LNCaP clone FGC (cell line): ENCODE measurements around a stretch of chr11.

DNA sequence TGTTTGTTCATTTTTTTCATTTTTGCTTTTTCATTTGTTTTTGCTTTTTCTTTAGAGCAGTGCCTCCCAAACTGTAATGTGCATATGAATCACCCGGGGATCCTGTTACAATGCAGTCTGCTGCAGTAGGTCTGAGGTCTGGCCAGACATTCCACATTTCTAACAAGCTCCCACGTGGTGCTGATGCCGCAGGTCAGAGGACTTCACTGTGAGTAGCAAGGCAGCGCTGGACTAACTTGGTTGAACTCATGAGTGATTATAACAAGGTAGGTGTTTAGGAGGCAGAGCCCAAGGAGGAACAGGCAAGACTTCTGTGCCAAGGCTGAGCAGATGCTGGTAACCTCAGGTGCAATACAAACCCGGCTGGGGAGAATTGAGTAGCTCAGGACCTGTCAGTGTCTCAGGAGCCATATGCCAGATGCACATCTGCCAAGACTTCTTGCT lies 4.4 kb downstream of the ETS1 start:
- RRBS, 2 experiments, result no CpG with 5 or more reads among the region's 5 CpGs

- RRBS, 2 experiments, result no CpG with 5 or more reads among the region's 10 CpGs
Measured at GRCh38 chr11:128592283-128592925, 5.0 kb upstream of the ETS1 start.

DNA sequence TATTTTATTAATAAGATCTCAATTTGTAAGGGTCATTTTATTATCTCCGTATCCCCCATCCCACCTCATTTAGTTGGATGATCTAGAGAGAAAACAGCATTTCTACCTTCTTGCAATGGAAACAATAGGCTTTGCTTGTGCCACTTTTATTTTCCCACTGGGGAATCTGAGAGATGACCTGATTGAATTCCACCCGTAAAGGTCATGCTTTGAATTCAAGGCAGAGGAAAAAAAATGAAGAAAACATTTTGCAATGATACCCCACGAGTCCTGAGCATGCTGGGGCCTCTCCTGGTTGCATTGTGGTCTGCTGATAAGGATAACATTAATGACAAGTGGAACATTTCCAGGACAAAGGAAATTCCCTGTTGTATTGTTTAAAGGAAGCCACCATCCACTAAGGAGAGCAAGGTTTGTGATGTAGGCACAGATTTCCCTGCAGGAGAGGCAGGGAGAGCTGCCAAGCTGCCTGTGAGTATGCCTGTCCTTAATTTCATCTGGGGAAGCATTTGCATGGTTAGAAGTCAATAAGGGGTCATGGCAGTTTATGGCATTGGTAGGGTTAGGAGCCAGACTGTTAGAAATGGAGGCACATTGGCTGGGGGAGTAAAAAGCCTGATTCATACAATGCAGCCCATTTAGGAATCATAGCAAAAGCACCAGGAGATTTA lies 21.8 kb downstream of the FLI1 start:
- RRBS, 2 experiments, result no CpG with 5 or more reads among the region's 3 CpGs

DNA sequence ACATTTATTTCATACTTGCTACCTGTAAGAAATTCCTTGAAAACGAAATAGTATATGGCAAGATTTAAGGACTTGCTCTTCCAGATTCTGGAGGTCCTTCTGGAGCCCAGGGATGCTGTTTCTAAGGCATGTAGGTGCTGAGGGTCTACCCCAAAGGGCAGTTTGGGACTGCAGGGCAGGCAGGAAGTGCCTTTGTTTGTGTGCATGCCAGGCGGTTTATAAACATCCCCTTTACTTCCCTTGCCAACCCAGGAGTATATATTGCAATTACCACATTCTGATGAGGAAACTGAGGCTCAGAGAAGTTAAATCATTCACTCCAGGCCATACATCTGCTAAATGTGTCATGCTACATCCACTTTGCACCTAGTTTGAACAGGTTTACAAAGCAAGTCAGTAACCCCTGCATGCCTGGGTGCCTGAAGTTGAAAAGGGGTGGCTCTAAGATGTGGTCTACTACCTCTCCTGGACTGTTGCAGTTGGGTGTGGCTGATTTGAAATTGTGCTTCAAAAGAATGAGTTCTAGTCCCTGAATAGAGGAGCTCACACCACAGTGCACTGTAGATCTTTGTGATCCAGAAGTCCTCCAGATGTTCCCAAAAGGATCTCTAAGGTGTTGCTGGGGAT lies 23.6 kb downstream of the FLI1 start:
- RRBS, 2 experiments, result no CpG with 5 or more reads among the region's 2 CpGs

DNA sequence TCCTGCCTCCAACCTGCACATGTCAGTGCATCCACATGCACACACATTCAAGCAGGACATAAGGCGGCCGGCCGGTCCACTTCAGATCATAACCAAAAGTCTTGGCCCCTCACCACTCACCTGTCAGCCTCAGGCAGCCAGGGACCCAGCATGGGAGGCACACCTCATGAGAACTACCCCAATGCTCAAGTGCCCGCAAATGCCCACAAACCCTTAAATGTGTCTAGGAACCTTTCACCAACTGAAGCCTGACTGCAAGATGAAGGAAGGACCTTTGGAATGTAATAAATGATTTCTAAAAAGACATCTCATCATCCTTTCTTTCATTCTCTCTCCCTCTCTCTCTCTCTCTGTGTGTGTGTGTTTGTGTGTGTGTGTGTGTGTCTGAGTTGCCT lies 31.4 kb downstream of the FLI1 start:
- RRBS, 2 experiments, result no CpG with 5 or more reads among the region's 4 CpGs

- RRBS, 2 experiments, result no CpG with 5 or more reads among the region's 1 CpG
Measured at GRCh38 chr11:129021391-129021655, 78.7 kb upstream of the TP53AIP1 start.

DNA sequence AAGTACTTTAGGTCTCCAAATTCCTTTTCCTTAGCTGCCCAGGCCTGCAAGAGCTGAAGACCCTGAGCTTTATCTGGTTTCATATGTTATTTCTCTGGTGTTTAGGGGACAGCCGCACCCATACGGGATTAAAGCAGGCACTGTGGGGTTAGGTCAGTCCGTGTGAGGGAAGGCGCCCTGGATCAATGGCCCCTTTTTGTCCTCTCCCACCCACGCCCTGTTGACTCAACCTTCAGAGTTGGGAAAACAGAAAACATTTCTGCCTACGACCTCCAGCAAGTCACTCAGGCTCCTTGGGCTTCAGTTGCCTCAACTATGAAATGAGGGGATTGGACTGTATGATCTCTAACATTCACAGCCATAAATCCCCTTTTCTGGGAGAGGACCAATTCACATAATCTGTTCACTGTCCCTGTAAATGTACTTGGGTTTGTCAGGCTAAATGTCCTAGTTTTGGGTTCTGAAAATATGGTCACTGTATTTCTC lies 55.1 kb upstream of the BARX2 start:
- RRBS, 2 experiments, result no CpG with 5 or more reads among the region's 6 CpGs

DNA sequence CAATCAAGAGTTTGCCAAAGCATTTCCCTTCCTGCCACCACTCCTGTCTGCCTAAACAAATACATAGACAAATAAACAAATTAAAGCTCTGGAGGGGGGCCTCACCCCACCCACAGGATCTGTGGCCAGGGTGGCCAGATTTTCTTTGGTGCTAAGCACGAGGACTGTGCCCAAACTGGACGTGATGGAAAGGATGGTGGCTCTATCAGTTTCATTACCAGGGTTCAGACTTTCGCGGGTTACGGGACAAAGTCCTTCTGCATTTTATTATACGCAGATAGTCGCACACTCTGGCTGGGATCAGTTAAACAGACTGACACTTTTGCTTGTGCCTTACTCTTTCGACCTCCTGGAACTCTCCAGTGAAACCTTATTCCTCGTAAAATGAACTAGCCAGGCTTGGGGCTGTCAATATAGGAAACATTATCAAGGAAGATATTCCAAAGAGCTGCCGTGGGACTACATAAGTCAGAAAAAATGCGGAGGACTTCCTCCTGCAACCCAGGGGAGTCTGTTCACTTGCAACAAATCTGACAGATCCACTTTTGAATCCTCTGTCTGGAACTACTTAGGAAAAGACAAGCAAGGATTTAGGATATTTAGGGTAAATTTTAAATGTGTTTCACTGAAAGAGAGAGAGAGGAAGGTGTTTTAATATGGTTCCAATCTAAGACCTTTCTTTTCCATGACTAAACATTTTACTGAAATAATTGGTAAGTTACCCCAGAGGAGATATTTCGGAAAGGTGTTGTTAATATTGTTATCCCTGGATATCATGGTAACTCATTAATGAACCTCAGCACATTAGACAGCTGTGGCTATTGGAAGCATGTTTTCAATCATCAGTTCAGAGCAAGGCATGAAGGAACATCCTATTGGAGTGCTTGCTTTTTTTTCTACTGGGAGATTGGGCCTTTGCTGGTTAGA lies 11.4 kb downstream of the BARX2 start:
- RRBS, 2 experiments, result no CpG with 5 or more reads among the region's 12 CpGs

GRCh38 chr11:129412475-129412929 lies 36.9 kb downstream of the BARX2 start:
- RRBS, 2 experiments, result no CpG with 5 or more reads among the region's 4 CpGs

DNA sequence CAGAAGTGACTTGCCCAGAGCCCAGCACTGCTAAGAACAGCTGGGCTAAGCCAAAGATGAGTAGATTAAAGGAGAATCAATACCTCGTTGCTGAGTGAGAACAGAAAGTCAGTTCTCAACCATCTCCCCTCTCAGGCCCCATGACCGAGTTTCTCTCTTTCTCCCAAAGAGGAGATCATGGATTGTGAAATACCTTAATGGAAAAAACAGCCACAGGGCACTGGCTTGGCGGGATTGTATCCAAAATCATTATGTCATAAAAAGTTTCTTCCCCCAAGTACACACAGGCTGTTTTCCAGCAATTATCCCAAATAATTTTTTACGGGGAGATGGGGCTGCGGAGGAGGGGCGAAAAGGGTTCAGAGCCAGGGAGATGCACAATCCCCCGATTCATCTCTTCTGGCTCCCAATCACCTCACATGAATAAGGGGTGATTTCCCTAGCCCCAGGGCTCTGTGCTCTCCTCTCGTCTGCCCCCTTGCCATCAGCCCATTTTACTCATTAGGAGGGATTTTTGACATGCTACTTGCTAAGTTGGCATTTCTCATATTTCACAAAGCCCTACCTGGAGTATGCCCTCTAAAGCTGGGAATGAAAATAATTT lies 111.7 kb upstream of the TMEM45B start:
- RRBS, 2 experiments, result no CpG with 5 or more reads among the region's 8 CpGs

GRCh38 chr11:129853746-129854296 lies 38.2 kb downstream of the TMEM45B start:
- RRBS, 2 experiments, result no CpG with 5 or more reads among the region's 10 CpGs

- RRBS, 2 experiments, result no CpG with 5 or more reads among the region's 10 CpGs
Measured at GRCh38 chr11:130158343-130158891, 1.2 kb upstream of the ST14 start.

GRCh38 chr11:130163244-130164240 lies 4.0 kb downstream of the ST14 start:
- RRBS, 2 experiments, result no CpG with 5 or more reads among the region's 14 CpGs

- RRBS, 2 experiments, result 100% methylated on average over 1 of the region's 11 CpGs
Measured at GRCh38 chr11:130179259-130179847, 19.8 kb downstream of the ST14 start.

GRCh38 chr11:130179848-130180455 lies 20.4 kb downstream of the ST14 start:
- RRBS, 2 experiments, result 82 to 93% methylated on average over 6 of the region's 16 CpGs

DNA sequence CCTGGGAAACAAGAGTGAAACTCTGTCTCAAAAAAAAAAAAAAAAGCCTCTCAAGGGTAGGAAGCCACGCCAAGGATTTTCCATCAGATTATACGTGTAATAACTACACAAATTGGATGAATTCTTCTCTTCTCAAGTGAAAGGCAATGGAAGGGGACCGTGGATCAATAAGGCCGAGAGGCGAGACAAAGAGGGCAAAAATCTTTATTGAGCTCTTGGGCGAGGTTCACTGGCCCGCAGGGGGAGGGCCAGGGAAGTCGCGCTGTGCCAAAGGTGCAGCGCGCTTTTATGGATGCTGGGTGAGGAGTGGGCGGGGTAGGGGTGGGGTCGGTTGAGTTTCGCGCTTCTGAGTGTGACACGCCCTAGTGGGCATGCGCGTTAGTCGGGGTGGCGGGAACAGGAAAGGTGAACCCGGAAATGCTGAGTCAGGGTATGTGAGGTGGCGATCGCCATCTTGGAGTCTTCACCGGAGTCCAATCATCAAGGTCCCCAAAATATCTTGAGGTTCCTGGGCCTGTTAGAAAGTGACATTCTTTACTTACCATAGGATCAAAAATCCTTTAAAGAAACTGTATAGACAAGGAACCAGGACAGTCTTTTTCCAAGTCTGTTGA lies 16.6 kb upstream of the ZBTB44 start:
- RRBS, 2 experiments, result no CpG with 5 or more reads among the region's 24 CpGs

DNA sequence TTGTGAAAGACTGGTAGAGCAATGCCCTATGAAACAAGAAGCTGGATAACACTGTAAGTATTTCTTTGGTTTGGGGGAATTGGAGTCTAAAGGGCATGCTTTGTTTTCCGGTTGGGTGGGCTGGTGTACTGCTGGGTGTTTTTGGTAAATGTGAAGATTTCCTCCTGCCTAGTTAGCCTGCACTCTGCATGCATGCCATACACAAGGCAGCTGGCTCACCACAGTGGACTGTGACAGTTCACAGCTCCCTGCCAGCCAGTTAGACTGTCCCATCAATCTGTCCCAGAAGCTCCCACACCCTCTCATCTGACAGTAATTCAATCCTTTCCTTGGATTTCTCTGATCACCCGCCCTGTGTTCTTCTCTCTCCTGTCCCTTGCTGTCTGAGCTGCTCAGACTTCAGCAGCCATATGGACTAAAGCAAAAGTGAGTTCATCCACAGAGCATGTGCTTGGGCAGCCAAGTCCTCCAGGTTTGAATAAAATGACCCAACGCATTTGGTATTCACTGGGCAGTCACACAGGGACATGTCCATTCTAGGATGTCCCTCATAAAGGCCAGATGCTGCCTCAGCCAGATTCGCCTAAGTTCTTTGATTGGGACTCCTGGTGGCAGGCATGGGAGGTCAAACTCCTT lies 54.4 kb upstream of the ZBTB44 start:
- RRBS, 2 experiments, result no CpG with 5 or more reads among the region's 4 CpGs

- RRBS, 2 experiments, result no CpG with 5 or more reads among the region's 5 CpGs
Measured at GRCh38 chr11:130426201-130426637, 2.2 kb downstream of the ADAMTS8 start.

DNA sequence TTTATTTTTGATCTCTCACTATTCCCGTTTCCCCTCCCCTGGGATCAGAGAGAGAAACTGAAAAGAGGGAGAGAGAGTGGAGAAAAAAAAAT lies 103 bp upstream of the ADAMTS8 start:
- RRBS, 2 experiments, result no CpG with 5 or more reads among the region's 1 CpG

DNA sequence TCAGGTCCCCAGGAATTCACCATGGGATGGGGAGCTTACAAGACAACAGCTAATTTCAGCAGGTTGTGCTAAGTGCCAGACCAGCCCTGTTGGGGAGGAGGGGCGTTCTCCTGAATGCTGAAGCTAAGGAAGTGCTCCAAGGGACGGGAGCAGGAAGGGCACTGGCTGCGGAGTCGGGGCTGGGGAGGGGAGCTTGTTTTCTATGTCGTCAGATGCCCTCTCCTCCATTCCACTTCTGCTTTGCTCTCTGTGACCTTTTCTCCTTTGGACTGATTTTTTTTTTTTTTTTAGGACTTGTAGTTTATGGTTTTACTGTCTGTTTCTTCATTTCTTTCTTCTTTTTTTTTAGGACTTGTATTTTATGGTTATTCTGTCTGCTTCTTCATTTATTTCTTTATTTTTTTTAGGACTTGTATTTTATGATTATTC lies 4.6 kb downstream of the ADAMTS15 start:
- RRBS, 2 experiments, result no CpG with 5 or more reads among the region's 5 CpGs